Thyroid gland (tissue), 7 donors: ENCODE data around the gene PIP4K2A.

- PRO-cap, 2 experiments = no peak in any of the 2 experiments
- RAMPAGE, long total RNA, 5 experiments = no peak in any of the 5 experiments
Measured at GRCh38 chr10:22609563-22610377, 104.6 kb downstream of the PIP4K2A start.

- PRO-cap, 2 experiments = no peak in any of the 2 experiments
- RAMPAGE, long total RNA, 5 experiments = no peak in any of the 5 experiments
Measured at GRCh38 chr10:22632041-22632455, 82.3 kb downstream of the PIP4K2A start.

DNA sequence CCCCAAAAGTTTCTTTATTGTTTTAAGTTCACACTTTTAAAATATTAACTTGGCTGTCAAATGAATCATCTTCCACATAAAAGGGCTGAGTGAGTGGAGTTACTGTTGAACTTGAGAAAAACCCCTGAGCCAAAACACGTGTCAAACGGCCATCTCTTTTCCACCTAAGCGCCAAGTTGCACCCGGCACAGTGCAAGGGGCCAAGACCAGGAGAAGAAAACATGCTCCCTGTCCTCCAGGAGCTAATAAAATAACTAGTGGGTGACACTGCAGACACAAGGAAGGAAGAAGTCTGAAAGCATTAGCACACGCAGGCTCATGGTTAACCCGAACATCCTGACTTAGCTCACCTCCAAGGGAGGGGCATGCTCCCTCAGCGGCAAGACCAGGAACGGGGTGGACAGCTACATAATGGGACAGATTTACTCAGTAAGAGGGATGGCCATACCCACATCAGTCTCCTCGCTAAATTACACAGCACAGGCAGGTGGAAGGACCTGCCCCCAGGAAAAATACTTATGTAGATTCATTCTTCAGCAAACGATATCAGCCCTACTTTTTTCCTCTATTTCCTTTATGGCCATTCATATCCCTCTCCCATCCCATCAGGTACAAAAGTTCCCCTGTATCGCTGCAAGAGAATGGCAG is 64.9 kb downstream of the PIP4K2A start:
- PRO-cap, 2 experiments = no peak in any of the 2 experiments
- RAMPAGE, long total RNA, 5 experiments = no peak in any of the 5 experiments

DNA sequence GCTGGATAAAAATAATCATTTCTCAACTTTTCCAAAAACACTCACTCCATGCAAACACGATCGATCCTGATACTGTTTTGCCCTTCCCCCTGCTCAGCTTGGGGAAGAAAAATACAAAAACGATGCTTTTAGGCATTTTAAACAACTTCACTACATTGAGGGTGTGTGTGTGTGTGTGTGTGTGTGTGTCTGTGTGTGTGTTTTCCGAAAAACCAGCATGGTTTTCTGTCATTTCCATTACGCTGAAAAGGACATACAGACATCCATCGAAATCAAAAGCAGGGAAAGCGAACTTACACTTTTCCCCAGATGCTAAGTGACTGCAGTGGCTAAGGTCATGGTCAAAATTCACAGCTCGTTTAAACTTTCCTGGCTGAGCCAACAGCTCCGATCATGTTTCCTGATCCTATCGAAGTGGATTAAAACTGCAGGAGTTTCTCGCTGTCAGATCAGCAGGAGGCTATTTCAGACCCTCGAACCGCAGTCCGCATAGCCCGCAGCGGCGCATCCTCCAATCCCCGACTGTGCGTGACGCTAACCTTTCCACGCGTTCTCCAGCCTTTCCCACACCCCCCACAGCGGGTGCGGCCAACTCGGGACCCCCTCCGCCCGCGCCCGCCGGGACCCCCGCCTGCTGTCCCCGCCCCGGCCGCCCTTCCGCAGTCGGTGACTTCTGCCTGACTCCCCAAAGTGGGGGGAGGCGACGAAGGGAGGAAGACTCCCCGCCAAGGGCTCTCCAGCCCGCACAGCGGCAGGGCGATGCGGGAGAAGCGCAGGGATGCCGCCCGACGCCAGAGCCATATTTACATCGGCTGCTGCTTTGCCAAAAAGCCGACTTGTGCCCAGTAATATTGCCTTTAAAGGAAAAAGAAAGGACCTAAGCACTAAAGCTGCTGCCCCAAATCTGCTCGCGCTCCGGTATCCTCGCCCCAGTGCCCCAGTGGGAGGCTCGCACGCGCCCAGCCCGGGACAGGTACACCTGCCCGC is 1.3 kb downstream of the PIP4K2A start:
- PRO-cap, 2 experiments = peak in 2 of 2 experiments; most common plus-strand start position 430 of the sequence (in 2); most common minus-strand start position 524 of the sequence (in 1)
- RAMPAGE, long total RNA, 5 experiments = no peak in any of the 5 experiments

GRCh38 chr10:22713740-22715063 is at the start of gene PIP4K2A:
Gene PIP4K2A (minus strand): TSS chr10:22714578.
- PRO-cap, 2 experiments = peak in 2 of 2 experiments; most common plus-strand start chr10:22714680 (in 2); most common minus-strand start chr10:22714514 (in 2)
- RAMPAGE, long total RNA, 5 experiments = no peak in any of the 5 experiments

DNA sequence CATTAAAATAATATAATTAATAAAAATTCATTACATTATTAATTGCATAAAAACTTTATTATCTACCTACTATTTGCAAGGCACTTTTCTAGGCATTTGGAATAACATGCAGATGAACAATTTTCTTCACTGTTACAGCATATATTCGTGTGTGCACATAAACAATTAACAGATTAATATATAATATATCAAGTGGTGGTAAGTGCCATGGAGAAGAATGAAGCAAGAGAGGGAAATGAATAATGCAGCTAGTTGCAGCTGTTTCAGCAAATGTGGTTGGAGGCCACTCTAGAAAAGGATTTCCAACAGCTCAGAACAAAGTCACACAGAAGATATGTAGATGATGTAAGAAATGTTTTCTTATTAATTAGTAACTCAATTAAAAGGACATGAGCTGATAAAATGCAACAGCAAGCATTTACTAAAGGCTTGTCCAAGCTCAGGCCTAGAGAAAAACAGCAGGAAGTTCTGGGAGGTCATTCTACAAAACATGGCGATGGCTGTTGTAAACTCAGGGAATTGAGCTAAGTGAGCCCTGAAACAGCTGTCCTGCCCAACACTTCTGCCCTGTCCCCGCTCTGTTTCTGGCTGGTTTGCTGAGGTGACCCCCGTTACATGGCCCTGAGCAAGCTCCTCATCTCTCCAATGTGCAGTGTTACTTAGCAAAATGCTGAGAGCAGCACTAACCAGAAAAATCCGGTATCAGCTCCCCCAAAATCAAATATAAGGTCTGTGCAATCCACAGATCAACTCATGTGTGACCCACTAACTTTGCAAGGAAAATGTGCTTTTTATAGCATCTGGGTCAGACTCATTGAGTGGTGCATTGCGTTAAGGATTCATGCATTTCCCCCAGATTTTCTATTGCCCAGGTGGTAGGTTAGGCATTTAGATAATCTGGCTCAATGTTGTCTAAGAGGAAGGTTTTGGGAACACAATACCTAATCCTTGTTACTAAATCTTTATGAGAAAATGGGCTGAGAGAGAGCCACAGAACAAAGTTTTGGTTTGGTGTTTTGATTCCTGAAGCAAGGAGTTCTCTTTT is 23.5 kb upstream of the C10orf67 start:
- PRO-cap, 2 experiments = peak in 1 of 2 experiments; most common plus-strand start position 799 of the sequence (in 1); most common minus-strand start position 586 of the sequence (in 1)
- RAMPAGE, long total RNA, 5 experiments = no peak in any of the 5 experiments

- PRO-cap, 2 experiments = no peak in any of the 2 experiments
- RAMPAGE, long total RNA, 5 experiments = no peak in any of the 5 experiments
Measured at GRCh38 chr10:23405533-23405957, 33.3 kb upstream of the OTUD1 start.

DNA sequence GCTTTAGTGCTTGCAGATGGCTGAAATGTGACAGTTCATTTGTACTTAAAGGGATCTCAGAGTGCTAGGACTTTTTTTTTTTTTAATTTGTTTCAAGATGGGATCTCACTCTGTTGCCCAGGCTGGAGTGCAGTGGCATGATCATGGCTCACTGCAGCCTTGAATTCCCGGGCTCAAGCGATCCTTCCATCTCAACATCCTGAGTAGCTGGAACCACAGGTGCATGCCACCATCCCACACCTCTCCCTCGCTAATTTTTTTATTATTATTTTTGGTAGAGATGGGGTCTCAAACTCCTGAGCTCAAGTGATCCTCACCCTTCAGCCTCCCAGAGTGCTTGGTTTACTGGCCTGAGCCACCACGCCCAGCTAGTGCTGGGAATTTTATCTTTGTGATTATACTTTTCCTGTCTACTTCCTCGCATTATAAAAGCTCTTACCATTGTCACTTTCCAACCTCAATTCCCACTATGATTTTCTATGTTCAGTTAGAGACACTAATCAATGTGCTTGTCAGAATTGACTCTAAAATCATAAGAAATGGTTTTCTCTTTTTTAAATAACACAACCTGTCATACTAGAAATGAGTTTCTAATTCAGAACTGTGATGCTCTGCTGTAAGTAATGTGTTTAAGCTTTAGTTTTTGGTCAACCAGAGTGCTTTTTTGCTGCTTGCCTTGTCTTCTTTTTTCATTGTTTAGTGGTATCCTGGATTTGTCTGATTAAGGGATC is 7.9 kb downstream of the OTUD1 start:
- PRO-cap, 2 experiments = no peak in any of the 2 experiments
- RAMPAGE, long total RNA, 5 experiments = no peak in any of the 5 experiments

GRCh38 chr10:23448584-23449143 is 9.8 kb downstream of the OTUD1 start:
- PRO-cap, 2 experiments = no peak in any of the 2 experiments
- RAMPAGE, long total RNA, 5 experiments = no peak in any of the 5 experiments

- PRO-cap, 2 experiments = no peak in any of the 2 experiments
- RAMPAGE, long total RNA, 5 experiments = no peak in any of the 5 experiments
Measured at GRCh38 chr10:23694190-23695334, 255.7 kb downstream of the OTUD1 start.

- PRO-cap, 2 experiments = peak in 2 of 2 experiments; most common plus-strand start chr10:24115620 (in 2)
- RAMPAGE, long total RNA, 5 experiments = no peak in any of the 5 experiments
Measured at GRCh38 chr10:24115252-24115881, 93.6 kb upstream of the KIAA1217 start.

- PRO-cap, 2 experiments = no peak in any of the 2 experiments
- RAMPAGE, long total RNA, 5 experiments = no peak in any of the 5 experiments
Measured at GRCh38 chr10:24304388-24305170, 95.6 kb downstream of the KIAA1217 start.

DNA sequence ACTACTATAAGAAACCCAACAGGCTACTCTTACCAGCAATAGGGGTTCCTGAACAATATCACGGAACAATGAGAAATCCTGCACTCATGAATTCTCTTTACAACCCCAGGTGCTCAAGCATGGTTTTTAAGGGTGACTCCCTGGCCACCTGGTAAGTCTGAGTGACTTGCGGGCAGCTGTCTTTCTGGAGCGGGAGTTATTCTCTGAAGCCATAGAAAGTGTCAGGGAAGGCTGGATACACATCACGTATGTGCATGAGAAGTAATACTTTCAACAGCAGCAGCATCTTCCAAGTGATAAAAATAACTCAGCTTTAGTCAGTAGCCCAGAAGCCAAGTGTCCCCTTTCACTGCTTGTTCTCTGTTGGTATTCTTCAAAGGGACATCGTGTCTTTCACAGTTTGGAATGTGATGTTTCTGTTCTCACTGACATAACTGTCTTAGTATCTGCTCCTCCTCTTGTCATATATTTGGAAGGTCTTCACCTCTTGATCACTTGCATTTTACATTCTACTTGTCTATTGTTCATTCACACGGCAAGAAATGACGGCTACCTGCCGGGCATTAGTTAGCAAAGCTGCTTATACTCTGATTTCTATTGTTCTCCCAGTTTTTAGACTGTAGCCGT is 97.6 kb downstream of the KIAA1217 start:
- PRO-cap, 2 experiments = no peak in any of the 2 experiments
- RAMPAGE, long total RNA, 5 experiments = no peak in any of the 5 experiments

- PRO-cap, 2 experiments = no peak in any of the 2 experiments
- RAMPAGE, long total RNA, 5 experiments = no peak in any of the 5 experiments
Measured at GRCh38 chr10:24406721-24407234, 197.8 kb downstream of the KIAA1217 start.

DNA sequence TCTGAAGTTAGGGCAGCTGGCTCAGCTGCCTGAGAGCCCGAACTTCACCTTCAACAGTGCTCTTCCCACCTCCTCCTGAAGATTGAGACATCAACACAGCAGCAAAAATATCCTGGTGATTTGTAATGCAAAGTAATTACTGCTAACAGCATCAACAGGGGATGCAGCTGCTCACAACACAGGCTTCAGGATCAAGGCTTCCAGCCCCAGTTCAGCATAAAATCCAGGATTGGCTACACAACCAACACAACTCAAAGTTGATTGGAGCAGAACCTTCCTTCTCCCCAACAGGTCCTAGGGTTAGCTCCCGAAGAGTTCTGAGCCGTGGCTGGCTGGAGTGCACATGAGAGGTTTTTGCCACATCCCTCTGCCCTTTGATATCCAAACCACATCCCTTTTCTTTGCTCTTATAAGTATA is 242.4 kb downstream of the KIAA1217 start:
- PRO-cap, 2 experiments = no peak in any of the 2 experiments
- RAMPAGE, long total RNA, 5 experiments = no peak in any of the 5 experiments

DNA sequence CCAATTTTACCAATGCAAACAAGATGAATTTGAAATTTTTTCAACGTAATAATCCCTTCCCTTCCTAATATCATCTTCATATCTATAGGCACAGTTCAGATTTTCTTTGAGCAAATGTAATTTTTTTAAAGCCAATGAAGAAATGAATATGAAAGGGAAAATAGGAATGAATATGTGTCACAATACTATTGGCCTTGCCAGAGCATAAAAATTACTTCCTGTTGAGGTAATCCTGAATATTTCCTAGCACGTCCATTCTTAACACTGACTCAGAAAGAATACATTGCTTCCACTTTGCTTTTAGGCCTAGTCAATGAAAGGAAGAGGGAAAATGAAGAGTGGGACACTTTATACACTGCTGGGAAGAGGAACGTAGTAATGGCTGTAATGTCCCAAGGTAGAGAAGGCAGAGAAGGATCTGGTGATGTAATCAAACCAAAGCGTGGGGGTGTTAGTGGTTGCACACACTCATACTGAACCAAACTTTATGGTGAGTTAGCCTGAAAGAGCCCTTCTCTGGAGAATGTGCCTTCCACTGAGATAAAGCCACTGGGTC is 254.7 kb downstream of the KIAA1217 start:
- PRO-cap, 2 experiments = no peak in any of the 2 experiments
- RAMPAGE, long total RNA, 5 experiments = no peak in any of the 5 experiments

DNA sequence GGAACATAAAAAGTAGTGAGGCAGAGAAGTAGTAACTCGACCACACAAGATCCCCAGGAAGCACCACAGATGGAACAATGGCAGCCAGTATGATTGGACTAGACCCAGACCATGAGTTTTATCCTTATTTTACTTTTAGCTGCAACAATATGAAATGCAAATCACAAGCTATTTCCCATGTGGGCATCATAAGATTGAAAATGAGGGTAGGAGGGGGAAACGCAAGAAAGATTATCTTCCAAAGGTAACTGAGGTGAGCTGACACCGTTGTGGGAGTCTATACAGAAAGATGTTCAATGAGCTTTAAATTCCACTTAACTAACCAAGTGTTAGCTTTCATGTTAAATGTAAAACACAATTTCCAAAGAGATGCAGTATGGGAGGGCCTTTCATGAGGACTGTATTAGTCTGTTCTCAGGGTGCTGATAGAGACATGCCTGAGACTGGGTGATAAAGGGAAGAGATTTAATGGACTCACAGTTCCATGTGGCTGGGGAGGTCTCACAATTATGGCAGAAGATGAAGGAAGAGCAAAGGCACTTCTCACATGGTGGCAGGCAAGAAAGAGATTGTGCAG is 191.5 kb downstream of the ARHGAP21 start:
- PRO-cap, 2 experiments = no peak in any of the 2 experiments
- RAMPAGE, long total RNA, 5 experiments = no peak in any of the 5 experiments

GRCh38 chr10:24548684-24549022 is 175.0 kb downstream of the ARHGAP21 start:
- PRO-cap, 2 experiments = no peak in any of the 2 experiments
- RAMPAGE, long total RNA, 5 experiments = no peak in any of the 5 experiments

GRCh38 chr10:24551115-24551656 is 172.5 kb downstream of the ARHGAP21 start:
- PRO-cap, 2 experiments = no peak in any of the 2 experiments
- RAMPAGE, long total RNA, 5 experiments = no peak in any of the 5 experiments

DNA sequence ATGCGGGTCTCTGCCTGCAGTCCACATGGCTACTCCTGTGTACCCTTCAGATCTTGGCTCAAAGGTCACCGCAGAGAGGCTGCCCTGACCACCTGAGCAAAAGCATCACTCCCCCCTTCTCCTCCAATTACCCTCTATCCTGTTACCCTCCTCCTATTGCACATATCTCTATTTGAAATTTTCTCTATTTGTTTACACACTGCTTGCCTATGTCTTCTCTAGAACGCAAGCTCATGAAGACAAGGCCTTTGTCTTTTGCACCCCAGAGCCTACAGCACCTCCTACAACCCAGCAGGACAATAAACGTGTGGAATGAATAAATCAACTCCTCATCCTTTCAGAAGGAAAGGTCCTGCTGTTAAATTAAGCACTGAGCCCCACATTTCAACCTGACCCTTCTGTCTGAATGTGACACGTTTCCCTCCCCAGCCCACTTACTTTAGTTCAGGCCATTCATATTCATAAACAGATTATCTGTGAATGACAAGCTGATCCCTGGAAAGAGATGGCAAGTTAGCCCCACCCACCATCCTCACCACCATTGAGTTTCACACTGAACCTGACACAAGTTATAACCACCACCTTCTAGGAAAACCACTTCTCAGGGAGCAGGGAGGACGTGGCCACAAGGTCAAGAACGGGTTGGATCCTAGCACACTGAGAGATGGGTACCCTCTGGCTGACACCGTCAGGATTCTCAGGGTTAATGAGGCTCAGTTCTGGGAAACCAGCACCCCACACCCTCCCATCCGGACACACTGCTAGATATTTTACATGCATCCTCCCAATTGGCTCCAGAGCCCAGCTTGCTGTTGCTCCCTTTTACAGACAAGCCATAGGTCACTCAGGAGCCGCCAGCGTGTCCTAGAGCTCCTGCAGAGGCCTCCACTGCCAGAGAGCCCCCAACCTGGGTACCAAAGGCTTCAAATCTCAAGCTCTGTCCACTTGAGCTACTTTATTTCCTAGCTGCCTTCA is 1.0 kb downstream of the PRTFDC1 start:
- PRO-cap, 2 experiments = peak in 2 of 2 experiments; most common plus-strand start position 827 of the sequence (in 2)
- RAMPAGE, long total RNA, 5 experiments = no peak in any of the 5 experiments